SEM (cell line): ENCODE data around the gene HERC2.

GRCh38 chr15:27665712-27666168 is 433.4 kb downstream of the OCA2 start:
- PRO-cap = no peak

- PRO-cap = no peak
Observed at GRCh38 chr15:28168285-28168909, 69.3 kb upstream of the OCA2 start.

DNA sequence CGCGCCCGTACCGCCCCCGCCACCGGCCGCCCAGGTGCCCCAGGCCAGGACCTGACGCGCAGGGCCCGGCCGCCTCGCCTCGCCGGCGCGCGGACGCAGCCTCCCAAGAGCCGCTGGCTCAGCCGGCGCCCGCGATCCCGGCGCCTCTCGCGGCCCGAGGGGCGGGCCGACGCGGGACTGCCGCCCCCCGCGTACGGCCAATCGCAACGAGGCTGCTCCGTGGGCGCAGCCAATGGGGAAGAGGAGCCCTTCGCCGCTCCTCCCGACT is at the start of gene HERC2:
Gene HERC2, minus strand, starts transcription at position 156 of the 268 bp plus-strand sequence.
- PRO-cap = no peak

- PRO-cap = no peak
Observed at GRCh38 chr15:29348227-29348780, 78.7 kb upstream of the NSMCE3 start.

DNA sequence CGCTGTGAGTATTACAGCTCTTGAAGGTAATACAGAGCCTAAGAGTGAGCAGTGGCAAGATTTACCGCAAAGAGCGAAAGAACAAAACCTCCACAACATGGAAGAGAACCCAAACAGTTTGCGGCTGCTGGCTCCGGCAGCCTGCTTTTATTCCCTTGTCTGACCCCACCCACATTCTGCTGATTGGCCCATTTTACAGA is 80.6 kb downstream of the ENTREP2 start:
- PRO-cap = no peak

GRCh38 chr15:29656725-29657319 is 86.0 kb upstream of the ENTREP2 start:
- PRO-cap = no peak

GRCh38 chr15:29676624-29677169 is 105.9 kb upstream of the ENTREP2 start:
- PRO-cap = no peak

- PRO-cap = no peak
Observed at GRCh38 chr15:29718459-29719158, 103.7 kb downstream of the TJP1 start.

GRCh38 chr15:29885225-29885685 is 63.0 kb upstream of the TJP1 start:
- PRO-cap = no peak

DNA sequence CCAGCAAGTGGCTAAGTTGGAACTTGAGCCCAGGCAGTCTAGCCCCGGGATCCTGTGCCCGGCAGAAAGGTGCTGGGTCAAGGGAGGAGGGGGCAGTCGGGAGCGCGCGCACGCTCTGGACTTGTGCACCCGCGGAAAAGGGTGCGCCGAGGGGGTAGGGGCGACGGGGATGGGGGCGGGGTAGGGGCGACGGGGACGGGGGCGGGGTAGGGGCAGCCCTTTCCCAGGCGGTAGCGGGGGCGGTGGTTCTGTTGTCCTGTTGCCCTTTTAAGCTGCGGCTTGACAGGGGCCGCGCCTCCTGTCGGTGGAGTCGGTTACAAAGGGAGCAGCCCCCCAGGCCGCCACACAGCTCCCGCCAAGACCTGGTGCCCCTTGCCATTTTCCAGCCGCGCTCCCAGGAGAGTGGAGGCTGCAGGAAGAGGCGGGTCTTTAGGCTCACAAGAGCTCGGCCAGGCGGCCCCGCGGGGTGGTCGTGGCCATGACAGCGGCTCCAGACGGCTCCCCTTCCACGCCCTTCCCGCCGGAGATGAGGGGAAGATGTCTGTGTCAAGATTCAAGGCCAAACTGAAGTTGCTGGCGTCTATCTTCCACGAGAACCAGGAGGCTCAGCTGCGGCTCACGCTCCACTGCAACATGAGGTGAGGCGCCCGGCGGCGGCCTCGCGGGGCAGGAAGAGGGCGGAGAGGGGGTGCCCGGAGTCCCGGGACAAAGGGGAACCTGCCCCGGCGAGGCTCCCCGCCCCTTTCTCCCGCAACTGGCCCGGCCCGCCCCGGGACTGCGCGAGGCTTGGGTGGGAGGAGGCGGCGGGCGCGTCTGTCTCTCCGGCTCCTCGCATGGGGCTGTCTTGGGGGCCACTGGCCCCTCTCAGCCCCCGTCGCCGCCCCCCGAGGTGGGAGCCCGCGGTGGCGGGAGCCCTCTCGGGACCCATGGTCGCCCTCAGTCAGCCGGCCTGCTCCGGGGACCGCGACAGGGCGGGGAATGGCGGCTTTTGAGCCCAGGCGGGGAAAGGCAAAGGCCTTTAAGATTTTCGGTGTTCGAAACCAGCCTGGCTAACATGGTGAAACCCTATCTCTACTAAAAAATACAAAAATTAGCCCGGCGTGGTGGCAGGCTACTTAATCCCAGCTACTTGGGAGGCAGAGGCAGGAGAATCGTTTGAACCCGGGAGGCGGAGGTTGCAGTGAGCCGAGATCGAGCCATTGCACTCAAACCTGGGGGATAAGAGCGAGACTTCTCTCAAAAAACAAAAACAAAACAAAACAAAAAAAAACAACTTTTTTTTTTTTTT is 61.1 kb downstream of the GOLGA8T start:
- PRO-cap = unidirectional peak, plus-strand start at position 296 of the sequence; bidirectional peak, plus-strand start at position 659 of the sequence, minus-strand start at position 685 of the sequence; bidirectional peak, plus-strand start at position 814 of the sequence, minus-strand start at position 756 of the sequence

- PRO-cap = unidirectional peak, minus-strand start at chr15:30471316
Observed at GRCh38 chr15:30470752-30471461, 56.8 kb upstream of the GOLGA8R start.

- PRO-cap = unidirectional peak, minus-strand start at chr15:30626877
Observed at GRCh38 chr15:30626534-30626958, 22.7 kb downstream of the GOLGA8H start.

GRCh38 chr15:30677999-30678846 is 74.4 kb downstream of the GOLGA8H start:
- PRO-cap = no peak

DNA sequence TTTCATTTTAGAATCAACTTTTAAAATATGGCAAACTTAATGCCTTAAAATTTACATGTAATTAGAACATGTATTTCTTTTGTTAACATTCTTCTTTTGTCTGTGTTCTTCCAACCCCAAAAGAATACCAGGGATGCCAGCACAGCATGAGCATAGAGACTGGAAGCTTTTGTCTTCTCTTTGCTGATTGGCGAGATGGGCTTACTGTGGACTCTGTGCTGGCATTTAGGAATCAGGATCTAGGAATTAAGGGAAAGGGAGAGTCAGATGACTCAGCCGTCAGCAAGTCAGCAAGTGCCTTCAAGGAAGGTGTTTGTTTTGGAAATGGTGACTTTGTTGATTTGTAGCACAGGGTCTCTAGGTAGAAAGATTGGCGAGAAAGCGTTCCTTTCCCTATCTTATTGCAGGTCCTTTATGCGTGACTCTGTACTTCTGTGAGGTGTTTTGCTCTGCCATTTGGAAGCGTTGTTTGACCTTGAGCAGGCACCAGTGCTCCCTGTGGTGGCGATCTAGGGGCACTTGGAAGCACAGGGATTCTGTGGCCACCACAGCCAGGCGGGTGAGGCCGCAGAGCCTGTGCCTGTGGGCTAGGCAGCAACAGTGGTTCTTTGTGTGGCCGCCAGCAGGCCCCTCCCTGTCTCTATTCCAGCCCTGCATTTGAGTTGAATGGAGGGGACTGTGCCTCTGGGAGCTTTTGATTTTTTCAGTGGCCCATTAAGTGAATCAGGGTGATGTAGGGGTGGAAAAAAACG is 18.8 kb downstream of the FAN1 start:
- PRO-cap = no peak

DNA sequence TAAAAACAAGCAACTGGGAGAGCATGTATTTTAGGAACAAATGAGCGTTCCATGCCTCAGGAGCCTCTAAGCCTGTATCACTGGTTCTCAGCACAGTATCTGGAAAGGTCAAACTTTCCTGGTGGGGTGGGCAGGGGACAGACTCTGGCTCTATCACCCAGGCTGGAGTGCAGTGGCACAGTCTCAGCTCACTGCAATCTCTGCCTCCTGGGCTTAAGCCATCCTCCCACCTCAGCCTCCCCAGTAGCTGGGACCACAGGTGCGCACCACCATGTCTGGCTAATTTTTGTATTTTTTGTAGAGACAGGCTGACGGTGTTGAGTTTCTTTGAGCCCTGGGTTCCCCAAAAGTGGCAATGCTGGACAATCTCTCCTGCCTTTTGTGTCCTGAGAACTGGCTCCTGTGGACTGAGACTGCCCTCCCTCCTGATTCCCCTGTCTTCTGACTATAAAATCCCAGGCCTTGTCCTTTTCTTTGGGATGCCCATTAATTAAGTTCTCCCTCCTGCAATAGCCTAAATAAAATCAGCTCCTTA is 42.0 kb downstream of the FAN1 start:
- PRO-cap = no peak

GRCh38 chr15:30953638-30954595 is 37.5 kb downstream of the MTMR10 start:
- PRO-cap = no peak

DNA sequence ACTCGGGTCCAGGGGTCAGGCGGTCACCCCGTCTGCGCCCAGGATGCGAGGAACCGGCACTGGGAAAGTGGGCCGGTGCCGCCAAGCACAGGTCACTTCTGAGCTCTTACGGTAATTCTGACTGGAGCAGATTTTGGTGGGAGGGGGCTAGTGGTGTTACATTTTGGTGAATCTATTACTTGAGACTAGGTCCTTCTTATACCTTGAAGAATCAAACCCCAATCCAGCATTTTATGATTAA is 623 bp upstream of the MTMR10 start:
- PRO-cap = unidirectional peak, minus-strand start at position 100 of the sequence

- PRO-cap = unidirectional peak, minus-strand start at chr15:30992427
Observed at GRCh38 chr15:30992372-30992518, 817 bp upstream of the MTMR10 start.

DNA sequence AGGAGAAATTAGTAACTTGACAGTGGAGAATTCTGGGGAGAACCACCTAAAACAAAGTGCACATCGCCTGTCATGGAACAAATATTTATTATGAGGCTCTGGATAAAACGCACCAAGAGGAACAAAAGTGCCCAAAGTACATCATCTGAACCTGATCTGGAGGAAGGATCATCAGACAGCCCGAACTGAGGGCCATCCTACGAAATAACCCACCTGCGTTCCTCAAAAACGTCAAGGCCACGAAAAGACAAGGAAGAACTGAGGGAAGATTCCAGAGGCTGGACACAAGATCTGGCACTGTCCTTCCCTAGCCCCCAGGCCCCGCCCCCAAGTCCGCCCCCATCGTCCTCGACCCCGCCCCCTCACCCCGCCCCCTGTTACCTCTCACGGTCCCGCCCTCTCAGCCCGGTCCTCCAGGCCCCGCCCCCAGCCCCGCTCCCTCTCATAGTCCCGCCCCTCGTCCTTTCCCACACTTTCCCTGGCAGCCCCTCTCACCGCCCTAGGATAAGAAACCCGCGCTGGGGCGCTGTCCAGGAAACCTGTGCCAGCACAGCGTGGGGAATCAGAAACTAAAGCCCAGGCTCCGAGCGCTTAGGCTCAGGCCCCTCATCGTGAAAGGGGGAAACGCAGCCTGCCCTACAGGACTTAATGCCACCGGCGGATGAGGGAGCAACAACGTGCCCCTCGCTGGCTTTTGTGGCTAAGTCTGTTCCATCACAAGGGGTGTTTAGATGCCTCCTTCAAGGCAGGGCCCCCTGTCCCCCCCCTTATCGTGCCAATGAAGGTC is 21.0 kb downstream of the TRPM1 start:
- PRO-cap = no peak

GRCh38 chr15:31214660-31215231 is 111.9 kb upstream of the KLF13 start:
- PRO-cap = no peak